ENCODE results near the gene TNFRSF6B.

GRCh38 chr20:63635208-63635711, 8.4 kb upstream of the GMEB2 start:
- RRBS, result no CpG with 5 or more reads among the region's 9 CpGs

DNA sequence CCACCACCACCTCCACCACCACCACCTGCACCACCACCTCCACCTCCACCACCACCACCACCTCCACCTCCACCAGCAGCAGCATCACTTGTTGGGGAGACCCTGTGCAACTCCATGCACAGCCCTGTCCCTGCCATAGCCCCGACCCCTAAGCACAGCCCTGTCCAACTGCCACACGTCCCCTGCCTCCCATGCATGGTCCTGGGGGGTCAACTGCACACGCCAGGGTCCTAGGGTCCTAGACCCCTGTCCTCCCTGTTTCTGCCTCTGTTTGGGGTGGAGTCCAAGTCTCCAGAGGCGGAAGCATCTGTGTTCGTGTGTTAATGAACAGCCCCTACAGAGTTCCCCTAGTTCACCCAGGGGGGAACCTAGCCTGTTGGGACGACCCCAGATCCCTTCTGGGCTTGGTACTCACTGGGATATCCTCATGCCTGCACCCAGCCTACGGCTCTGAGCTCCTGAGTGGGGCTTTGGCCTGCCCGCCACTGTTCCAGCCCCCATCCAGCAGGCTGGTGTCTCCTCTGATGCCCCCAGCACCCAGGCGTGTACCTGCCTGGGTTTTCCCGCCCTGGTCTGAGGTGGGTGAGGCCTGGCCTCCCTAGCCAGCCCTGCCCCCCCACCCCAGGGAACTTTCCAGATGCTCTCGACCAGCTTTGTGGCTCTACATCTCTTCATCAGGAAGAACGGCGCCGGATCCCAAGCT, 2.6 kb upstream of the TNFRSF6B start:
- RRBS, result no CpG with 5 or more reads among the region's 14 CpGs

DNA sequence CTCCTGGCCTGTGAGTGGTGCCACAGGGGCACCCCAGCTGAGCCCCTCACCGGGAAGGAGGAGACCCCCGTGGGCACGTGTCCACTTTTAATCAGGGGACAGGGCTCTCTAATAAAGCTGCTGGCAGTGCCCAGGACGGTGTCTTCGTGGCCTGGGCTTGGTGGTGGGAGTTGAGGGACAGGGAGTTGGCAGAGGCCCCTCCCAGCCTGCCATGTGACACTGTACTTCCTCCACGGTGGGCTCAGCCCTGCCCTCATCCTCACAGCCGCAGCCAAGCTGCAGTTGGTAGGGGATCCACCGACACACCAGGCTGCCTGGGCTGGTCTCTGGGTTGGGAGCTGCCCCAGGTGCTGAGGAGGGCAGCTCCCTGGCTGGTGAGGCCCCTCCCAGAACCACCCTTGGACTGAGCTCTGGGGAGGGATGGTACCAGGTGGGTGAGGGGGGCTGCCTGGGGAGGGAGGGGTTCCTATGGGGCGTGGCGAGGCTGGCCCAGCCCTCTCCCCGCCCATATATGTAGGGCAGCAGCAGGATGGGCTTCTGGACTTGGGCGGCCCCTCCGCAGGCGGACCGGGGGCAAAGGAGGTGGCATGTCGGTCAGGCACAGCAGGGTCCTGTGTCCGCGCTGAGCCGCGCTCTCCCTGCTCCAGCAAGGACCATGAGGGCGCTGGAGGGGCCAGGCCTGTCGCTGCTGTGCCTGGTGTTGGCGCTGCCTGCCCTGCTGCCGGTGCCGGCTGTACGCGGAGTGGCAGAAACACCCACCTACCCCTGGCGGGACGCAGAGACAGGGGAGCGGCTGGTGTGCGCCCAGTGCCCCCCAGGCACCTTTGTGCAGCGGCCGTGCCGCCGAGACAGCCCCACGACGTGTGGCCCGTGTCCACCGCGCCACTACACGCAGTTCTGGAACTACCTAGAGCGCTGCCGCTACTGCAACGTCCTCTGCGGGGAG, at the start of gene TNFRSF6B:
Gene TNFRSF6B (plus strand): TSS at position 540 of the 946 bp plus-strand sequence.
- RRBS, result no CpG with 5 or more reads among the region's 45 CpGs

DNA sequence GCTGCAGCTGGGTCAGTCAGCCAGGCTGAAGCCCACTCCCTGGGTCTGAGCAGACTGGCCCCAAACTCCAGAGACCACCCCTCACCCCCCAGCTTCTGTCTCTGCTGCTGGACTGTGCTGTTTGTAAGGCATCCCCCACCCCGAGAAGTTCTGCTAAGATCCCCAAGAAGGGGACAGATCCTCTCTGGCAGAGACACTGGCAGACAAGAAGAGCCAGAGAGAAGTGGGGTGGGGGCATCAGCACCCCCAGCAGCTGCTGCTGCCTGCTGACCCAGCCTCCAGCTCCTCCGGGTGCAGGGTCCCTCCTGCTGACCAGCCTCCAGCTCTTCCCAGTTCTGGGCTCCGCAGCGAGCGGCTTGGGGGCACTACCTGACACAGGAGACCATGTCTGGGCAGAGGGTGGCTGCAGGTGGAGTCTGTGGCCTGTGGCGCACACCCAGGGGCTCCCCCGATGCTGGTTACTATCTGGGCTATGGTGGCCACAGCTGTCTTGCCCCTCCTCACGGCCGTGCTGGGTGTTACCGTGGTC, 363 bp downstream of the LIME1 start:
- RRBS, result no CpG with 5 or more reads among the region's 10 CpGs

- RRBS, result no CpG with 5 or more reads among the region's 9 CpGs
Measured at GRCh38 chr20:63844531-63845089, 13.5 kb upstream of the ZBTB46 start.

DNA sequence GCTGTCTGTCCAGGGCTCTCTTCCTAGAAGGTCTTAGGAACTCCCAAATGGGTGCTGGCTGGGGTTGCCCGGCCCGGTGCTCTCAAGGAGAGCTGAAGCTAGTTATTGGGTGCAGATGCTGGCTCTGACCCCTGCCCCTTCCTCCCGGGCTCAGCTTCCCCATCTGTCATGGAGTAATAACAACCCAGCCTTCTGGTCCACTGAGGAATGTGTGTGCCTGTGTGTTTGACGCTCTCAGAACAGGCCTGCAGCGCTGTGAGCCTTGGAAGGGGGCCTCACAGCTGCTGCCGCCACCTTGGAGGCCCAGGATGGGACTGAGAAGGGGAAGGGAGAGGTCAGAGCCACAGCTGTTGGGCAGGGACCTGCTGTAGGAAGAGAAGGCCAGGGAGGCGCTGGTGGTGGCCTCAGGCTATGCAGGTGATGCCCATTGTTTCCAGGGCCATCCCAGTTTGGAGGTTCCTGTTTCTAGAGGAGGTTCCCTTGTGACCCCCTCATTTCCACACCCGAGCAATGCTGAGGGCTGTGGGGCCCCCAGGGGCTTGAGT, 13.8 kb downstream of the TPD52L2 start:
- RRBS, result 45% methylated on average over 2 of the region's 8 CpGs

DNA sequence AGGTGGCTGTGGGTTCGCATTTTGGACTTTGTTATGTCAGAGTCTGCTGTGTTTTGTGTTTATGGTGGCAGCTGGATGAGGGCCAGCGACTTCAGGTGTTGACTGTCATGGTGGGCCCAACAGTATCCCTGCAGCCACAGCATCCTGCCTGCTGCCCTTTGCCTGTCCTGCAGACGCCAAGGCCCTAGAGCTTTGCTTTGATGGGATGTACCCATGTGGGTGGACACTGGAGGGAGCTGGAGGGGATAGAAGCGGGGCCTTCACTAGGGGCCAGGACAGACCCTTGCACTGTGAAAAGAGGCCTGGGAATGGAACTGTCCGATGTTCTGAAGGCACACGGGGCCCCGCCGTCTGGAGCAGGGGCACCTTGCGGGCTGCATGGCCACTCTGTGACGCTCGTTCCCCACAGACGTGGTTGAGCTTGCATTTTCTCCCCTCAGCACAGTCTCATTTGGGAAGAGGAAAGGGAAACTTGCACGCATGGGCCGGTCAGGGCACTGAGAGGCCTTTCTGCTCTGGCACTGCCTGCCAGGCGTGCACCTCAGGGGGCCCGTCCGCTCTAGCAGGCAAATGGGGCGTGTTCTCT, 13.1 kb upstream of the DNAJC5 start:
- RRBS, result no CpG with 5 or more reads among the region's 18 CpGs

GRCh38 chr20:63940914-63941619, 15.1 kb downstream of the UCKL1 start:
- RRBS, result 91% methylated on average over 12 of the region's 45 CpGs

GRCh38 chr20:63941620-63942141, 14.5 kb downstream of the UCKL1 start:
- RRBS, result 92% methylated on average over 2 of the region's 26 CpGs

DNA sequence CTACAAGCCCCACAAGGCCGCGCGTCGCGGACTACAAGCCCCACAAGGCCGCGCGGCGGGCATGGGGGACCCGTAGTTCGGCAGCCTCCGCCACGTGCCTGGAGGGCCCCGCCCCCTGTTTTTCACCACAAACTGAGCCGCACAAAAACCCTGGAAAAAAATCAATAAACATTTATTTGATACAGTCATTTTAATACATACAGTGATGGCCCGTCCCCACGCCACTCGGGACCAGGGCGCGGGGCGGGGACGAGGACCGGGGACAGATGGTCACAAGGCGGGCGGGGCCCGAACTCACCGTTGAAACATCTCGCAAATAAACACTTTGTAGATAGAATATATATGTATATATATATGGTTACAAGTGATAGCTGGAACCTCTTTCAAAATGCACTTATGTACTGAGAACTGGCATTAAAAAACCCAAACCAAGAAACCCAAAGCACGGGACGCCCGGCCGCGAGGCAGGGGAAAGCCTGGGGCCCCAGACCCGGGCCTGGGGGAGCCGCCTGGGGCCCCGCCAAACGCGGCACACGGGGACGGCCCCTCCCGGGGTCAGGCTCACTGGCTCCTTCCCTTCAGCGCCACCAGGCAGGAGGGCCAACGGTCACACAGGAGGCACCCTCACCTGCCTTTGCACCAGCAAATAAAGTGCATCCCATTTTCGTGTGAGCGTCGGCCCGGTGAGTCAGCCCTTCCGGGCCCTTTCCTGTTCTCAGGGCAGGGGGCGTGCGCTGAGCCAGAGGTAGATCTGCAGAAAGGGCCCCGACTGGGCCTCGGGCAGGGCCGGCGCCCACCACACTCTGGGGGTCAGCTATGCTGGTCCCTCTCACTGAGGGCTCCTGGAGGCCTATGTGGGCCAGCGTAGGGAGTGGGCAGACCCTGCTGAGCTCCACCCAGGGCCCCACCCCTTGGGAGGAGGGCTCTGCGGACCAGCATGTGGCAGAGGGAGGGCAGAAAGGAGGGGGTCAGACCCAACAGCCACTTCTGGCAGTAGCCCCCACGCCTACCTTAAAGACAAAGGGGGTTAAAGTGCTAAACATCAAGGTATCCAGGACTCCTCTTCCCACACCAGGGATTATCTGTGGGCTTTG, 684 bp upstream of the UCKL1 start:
- RRBS, result 4% methylated on average over 14 of the region's 57 CpGs

DNA sequence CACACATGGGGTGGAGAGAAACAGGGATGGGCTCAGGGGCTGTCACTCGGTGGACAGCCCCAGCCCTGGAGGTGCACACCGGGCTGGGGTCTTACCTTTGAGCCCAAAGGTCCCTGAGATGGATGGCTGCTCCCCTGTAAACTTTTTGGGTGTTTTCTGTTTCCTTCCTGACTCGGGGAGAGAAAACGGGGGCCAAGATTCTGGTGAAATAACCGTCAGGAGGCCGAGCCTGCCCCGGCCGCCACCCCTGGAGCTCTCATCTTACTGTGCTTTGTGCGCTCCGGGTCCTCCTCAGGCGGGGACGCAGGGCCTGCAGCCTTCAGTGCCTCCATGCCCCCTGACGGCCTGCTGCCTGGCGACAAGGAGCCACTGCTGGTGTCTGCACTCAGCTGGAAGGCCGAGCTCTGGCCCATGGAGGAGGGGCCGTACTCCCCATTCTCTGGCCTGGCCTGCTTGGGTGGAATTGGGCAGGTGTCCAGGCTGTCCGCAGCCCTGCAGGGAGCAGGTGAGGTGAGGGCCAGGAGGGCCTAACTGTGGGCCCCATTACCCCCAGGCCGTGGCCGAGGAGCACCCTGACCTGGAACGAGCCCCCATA, 5.4 kb downstream of the ZNF512B start:
- RRBS, result 95% methylated on average over 2 of the region's 20 CpGs

DNA sequence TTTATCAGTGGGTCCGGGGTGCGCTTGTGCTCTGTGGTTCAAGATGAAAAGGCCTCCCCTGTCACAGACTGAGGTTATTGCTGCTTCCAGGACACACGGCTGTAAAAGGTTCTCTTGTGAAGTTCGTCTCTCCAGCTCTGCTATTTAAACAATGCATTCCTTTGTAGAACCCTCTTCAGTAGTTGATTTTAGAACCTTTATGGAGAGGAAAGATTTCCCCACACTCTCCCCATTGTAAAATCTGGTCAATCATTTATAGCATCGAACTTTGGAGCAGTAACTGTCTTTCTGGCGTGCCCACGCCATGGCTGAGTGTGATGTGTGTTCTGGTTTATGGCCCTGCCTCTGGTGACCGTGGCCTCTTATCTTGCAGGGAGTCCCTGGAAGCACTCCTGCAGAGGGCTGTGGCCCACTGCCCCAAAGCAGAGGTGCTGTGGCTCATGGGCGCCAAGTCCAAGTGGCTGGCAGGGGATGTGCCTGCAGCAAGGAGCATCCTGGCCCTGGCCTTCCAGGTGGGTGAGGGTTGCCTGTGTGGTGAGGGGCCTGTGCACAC, 11.7 kb upstream of the C20orf204 start:
- RRBS, result no CpG with 5 or more reads among the region's 9 CpGs

GRCh38 chr20:64056607-64057612, 6.1 kb upstream of the TCEA2 start:
- RRBS, result 67% methylated on average over 3 of the region's 49 CpGs

DNA sequence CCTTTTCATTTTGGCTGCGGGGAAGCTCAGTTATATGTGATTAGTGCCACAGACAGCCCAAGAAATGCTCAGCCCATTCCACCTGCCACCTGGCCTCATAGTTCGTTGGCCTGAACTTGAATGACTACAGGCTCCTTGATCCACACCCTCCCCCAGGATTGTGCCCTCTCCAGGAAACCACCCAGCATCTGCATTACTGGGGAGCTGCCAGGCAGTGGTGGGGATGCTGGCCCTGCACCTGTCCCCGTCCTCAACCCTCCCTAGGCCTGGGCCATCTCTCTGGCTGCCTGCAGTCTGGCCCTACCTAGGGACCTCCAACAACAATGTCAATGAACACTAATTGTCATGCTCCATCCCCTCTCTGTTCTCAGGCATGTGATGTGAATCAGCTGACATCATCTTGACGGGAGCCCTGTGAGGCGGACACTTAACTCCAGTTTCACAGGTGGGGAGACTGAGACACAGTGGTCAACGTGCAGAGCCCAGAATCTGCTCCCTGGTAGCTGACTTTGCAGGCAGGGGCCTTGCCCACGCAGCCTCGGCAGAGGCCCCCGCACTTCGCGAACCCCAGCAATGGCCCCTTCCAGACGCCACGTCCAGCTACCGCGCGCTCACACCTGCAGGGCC, 826 bp upstream of the TCEA2 start:
- RRBS, result no CpG with 5 or more reads among the region's 16 CpGs

DNA sequence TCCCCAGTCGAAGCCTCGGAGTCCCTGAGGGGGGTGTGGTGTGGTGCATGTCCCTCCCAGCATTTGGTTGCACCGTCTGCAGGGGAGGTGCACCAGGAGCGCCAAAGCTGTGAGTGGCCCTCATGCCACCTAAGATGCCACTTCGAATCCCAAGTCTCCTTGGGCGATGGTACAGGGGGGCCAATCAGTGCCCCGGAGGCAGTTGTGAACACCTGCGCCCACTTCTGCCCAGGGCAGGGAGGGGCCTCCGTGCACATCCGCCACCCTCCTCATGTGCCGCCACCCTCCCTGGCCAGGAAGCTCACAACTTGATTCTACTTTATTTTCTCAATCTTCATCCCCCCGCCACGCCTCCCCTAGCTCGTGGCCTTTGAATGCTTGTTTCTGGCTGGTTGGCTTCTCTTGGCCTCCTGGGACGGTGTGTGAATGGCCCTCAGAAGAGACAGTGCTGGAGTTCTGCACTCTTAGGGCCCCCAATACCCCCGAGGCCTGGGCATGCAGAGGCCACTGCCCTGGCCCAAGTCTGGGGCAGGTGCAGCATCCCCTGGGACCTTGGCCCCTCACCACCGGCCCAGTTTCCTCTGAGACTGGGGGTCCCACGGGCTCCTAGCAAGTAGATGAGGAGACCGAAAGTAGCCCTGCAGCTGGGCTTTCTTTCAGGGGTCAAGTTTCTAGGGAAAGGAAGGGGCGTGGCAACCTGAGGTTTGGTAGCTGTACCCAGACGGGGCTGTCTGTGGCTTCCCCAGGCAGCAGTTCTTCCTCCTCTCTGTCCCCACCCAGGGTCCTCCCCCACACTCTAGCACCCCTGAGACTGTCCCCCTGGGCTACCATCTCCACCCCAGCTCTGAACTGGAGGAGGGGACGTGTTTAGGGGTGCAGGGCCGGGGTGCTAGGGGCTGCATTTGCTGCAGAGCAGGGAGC, 1.4 kb downstream of the RGS19 start:
- RRBS, result no CpG with 5 or more reads among the region's 23 CpGs

- RRBS, result 87% methylated on average over 3 of the region's 23 CpGs
Measured at GRCh38 chr20:64188679-64189623, 24.7 kb downstream of the MYT1 start.

GRCh38 chr20:64227248-64227717, 28.3 kb upstream of the PCMTD2 start:
- RRBS, result 75% methylated on average over 12 of the region's 18 CpGs